ENCODE measurements around the genes INTS14, SNAPC5 and SMAD6.

GRCh38 chr15:65299870-65300284, 13.2 kb upstream of the PARP16 start:
- PRO-cap, 2 experiments: no peak in any of the 2 experiments

DNA sequence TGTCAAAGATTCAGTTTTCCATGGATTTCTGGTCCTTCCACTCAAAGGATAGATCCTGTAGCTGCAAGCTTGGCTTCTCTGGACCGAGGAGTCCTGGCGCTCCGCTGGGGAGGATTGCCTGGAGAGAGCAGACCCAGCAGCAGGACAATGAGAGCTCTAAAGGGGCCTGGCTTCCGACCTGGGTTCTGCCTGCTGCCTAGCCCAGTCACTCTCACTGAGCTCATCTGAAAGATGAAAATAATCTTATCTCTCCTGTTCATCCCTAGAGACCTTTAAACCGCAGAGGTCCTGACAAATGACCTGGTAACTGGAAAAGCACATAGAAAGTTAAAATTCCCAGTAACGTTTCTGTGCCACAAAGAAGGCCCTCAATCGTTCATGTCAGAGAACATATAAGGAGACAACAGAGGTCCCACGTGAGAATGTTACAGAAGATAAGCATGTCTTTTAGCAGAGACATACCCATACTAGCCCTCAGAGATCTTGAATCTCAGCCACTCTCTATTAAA, 693 bp upstream of the IGDCC3 start:
- PRO-cap, 2 experiments: no peak in any of the 2 experiments

- PRO-cap, 2 experiments: no peak in any of the 2 experiments
These were observed 5.7 kb downstream of the IGDCC4 start for GRCh38 chr15:65416862-65417724.

DNA sequence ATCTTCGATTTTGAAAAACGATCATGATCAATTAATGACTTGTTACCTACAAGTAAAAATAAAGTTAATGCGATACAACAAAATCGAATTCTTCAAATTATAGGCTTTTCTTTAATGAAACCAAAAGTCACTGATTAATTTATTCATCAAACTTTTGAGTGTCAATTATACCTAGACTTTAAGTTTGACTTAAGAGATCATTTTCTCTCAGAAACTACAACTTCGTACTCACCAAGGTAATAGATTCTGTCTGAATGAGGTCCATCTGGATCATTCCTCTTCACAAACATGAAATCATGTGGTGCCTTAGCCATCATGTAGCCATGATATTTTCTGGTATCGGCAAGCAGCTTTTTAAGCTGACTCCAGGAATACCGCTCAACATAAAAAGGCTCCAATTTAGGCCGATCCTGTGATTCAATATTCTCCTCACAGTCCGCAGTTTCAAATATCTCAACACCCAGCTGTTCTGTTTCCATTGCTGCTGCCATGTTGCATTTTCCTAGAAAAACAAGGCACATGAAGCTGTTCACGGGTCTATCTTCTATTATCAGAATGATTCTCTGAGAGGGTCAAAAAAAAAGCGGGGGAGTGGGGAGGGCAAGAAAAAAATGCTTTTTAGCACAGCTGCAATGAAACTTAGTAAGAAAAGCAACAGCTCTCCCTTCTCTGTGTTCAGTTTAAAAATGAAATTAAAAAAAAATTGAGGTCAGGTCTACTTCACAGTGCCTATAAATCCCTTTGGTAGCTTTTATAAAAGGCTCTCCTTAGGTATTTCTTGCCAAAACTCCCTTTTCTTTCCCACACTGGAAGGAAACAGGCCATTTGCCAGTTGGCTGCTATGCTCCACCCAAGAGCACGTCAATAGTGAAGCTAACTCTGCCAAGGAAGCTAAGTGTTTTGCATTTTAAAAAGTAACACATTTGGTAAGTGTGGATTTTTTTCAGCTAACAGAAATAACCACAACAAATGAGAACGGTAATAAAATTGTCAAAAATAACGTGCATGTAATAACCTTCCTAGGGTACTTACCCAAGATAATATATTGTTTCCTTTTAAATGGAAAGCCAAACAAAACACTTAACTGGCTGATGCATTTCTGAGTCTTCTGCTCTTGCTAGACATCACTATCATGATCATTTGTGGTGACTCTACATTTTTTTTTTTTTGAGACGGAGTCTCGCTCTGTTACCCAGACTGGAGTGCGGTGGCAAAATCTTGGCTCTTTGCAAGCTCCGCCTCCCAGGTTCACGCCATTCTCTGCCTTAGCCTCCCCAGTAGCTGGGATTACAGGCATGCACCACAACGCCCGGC, 5.0 kb downstream of the DPP8 start:
- PRO-cap, 2 experiments: no peak in any of the 2 experiments

GRCh38 chr15:65550673-65551007, 20.4 kb downstream of the HACD3 start:
- PRO-cap, 2 experiments: no peak in any of the 2 experiments

DNA sequence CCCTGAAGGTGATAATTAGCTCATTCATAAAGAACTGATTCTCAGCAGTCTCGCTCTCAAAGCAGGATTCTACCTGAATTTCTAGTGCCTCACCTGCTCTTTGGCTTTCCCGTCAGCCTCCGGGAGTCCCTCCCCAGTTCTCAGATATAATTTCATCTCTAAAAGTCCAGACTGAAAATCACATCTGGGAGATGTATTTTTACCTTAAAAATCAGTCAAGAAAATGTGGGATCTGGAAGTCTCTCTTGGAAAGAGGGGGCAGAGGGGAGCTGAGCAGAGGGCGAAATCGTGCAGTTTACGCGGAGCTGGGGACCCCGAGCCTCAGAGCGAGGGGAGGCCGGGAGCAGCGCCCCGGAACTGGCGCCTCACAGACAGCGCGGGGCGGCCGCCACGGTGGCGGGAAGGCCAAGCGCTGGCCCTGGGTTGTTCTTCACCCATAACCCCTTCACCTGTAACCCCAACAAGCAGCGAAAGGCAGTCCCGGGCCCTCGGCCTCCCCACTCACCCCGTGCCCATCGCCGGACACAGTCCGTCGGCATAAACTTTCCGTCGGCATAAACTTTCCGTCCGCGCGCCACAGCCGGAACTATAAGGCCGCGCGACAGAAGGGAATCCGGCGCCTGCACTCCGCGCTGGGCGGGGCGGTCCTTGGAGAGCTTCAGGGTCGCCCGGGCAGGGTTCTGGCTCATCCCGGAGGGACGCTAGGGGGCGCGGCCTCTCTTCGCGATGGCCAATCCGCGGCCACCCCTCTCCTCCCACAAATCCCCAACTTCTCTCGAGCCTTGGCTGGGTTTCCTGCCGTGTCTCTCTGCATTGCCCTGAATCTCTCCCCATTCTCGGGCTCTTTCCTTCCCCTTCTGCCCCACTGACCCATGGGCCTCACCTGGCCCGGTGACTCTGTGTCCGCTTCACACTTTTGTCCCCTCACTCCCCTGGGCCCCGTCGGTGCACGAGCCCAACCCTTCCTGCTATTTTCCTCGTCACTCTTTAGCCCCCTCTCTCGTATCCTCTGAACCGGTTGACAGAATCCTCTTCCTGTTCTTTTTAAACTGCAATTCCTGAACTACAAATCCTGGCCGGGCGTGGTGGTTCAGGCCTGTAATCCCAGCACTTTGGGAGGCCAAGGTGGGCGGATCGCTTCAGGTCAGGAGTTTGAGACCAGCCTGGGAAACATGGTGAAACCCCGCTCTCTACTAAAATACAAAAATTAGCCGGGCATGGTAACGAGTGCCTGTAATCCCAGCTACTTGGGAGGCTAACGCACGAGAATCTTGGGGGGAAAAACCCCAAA, at the start of gene INTS14:
Gene INTS14, minus strand, starts transcription at position 539 of the 1,291 bp plus-strand sequence.
- PRO-cap, 2 experiments: peak in 2 of 2 experiments; most common plus-strand start position 798 of the sequence (in 2); most common minus-strand start position 530 of the sequence (in 1)

- PRO-cap, 2 experiments: peak in 2 of 2 experiments; most common plus-strand start chr15:65870770 (in 1); most common minus-strand start chr15:65870501 (in 1)
These were observed 1.0 kb downstream of the RAB11A start for GRCh38 chr15:65870120-65870874.

GRCh38 chr15:66497447-66498396, at the start of gene SNAPC5:
Gene SNAPC5 (minus strand): TSS chr15:66497762.
- PRO-cap, 2 experiments: peak in 2 of 2 experiments; most common minus-strand start chr15:66497765 (in 2)

DNA sequence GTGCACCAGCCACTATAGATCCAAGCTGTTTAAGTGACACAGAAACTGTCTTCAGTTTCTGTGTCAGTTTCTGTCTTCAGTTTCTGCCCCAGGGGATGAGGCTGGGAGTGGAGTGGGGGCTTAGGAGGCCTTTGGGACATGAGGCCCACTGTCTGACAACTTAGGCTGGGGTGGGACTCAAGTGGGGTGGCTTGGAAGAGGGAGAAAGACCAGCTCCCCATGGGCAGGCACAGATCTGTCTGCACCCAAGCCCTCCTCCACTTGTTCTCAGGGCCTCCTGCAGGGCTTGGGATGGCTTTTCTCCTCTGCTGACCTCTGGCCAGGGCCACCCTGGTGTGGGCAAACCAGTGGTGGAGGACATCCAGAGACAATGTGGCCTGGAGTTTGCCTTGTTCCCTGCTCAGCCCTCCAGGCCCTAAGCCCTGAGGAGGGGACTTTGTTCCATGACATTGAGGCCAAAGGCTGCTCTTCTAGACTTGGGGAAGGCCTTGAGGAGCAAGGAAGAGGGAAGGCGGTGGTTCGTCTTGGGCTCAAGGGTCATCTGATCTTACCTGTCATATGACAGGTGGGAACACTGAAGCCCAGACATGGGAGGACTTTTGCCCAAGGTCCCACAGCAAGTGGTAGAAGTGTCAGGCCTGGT, 60.3 kb upstream of the SMAD6 start:
- PRO-cap, 2 experiments: no peak in any of the 2 experiments

DNA sequence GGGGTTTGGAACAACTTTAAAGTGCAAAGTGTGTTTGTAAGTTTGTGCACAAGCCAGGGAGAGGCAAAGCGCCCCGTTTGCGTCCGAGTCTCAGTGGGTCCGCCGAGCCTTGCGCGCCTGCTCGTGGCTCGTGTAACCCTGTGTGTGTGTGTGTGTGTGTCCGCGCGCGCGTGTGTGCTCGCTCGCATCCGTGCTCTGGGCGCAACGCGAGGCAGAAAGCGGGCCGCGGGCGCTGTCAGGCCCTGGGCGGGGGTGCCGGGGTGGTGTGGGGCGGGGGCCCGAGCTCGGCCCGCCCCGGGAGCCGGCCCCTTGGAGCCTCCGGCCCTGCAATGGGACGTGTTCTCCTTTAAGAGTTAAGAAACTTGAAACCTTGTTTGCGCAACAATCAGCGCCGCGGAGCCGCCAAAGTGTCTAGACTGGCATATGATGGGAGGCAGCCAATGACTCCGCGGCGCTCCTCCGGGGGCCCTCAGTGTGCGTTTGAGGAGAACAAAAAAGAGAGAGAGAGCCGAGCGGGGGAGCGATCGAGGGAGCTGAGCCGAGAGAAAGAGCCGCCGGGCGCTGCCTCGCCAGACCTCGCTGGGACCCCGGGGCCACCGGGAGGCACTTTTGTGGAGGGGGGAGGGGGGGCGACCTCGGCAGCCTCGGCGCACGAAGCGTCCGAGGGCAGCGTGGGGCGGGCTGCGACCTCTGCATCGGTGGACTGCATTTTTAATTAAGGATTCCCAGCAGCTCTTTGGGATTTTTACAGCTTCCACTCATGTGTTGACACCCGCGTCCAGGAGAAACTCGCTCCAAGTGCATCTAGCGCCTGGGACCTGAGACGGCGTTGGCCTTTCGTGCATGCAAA, at the start of gene SMAD6:
Gene SMAD6, plus strand, starts transcription at position 422 of the 850 bp plus-strand sequence.
- PRO-cap, 2 experiments: peak in 2 of 2 experiments; most common plus-strand start position 520 of the sequence (in 2); most common minus-strand start position 208 of the sequence (in 2)

GRCh38 chr15:66720132-66720801, 18.2 kb downstream of the SMAD6 start:
- PRO-cap, 2 experiments: no peak in any of the 2 experiments

DNA sequence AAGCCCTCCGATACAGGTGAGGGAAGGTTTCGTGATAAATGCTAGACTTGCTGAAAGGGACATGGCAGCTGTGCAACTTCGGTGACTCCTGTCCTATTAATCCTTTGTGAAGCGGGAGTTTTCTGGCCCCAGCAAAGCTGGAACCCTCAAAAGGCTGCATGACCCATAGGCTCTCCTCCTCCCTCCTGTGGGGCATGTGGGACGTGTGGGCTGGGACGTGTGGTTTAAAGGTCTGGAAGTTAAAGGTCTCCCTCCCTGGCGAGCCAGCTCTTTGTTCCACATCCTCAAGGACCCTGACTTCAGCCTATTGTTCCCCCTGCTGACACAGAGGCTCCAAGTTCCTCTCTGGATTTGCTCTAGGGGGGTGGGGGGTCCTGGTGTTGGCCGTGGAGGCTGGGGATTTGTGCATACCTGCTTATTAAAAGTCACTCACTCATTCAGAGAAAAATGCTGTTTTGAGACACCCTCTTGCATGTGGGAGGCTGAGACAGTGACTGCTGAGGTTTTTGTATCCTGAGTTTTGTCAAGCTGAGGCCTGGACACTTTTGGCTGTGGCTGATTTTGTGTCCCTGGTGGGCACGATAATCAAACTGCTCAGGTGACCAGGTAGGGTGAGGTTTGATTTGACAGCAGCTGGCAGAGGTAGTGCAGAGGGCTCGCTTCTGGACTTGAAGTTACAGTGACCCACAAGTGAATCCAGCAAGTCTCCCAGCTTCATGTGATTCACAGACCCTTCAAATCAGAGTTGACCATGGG, 44.3 kb downstream of the SMAD6 start:
- PRO-cap, 2 experiments: no peak in any of the 2 experiments

- PRO-cap, 2 experiments: no peak in any of the 2 experiments
These were observed 72.2 kb downstream of the SMAD6 start for GRCh38 chr15:66774055-66774763.

GRCh38 chr15:67061998-67062912, 3.1 kb upstream of the SMAD3 start:
- PRO-cap, 2 experiments: no peak in any of the 2 experiments

GRCh38 chr15:67063618-67064705, 1.4 kb upstream of the SMAD3 start:
- PRO-cap, 2 experiments: peak in 2 of 2 experiments; most common plus-strand start chr15:67064491 (in 2)

GRCh38 chr15:67064813-67065546, 422 bp upstream of the SMAD3 start:
- PRO-cap, 2 experiments: peak in 2 of 2 experiments; most common plus-strand start chr15:67065064 (in 2); most common minus-strand start chr15:67065439 (in 2)

DNA sequence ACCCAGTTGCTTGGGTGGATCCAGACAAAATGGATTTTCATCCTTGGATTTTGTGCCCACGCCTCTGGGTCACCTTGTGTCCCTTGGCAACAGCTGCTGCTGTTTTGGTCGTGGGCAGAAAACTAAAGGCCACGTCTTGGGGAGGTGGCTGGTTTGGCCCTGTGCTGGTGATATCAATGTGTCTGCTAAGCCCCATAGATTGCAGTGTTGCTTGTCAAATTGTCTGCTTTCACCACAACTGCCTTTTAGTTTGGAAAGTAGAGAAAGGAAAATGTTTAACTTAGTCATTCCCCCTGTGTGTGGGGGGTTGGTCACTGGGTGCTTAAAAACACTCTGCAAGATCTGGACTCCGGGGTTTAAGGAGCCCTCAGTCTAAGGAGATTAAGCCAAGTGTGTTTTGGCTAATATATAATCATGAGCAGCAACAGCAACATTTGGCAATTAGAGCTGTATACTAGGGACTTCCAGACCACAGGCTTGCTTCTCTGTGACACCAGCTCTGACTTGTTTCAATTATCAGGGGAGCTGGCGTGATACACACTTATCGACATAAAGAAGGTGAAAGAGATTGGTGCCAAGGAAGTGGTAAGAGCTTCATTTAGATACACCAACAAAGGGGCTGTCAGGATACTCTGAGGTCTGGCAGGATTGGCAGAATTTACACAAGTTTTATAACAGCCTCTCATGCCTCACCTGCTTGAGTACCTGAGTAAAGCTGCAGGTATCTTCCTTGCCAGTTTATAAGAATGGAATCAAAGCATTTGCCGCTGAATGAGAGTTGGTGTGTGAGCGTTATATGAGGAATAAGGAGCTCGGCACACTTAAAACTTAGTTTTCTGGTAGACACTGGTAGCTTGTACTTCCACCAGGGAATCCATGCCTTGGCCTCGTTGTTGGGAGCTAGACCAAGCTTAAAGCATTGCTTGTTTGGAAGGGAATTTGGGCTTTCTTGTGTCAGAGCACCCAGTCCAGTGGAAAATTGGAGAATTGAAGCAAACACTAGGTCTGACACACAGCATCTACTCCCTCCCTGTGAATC, 3.6 kb downstream of the SMAD3 start:
- PRO-cap, 2 experiments: no peak in any of the 2 experiments

GRCh38 chr15:67093320-67094334, 28.2 kb downstream of the SMAD3 start:
- PRO-cap, 2 experiments: no peak in any of the 2 experiments

DNA sequence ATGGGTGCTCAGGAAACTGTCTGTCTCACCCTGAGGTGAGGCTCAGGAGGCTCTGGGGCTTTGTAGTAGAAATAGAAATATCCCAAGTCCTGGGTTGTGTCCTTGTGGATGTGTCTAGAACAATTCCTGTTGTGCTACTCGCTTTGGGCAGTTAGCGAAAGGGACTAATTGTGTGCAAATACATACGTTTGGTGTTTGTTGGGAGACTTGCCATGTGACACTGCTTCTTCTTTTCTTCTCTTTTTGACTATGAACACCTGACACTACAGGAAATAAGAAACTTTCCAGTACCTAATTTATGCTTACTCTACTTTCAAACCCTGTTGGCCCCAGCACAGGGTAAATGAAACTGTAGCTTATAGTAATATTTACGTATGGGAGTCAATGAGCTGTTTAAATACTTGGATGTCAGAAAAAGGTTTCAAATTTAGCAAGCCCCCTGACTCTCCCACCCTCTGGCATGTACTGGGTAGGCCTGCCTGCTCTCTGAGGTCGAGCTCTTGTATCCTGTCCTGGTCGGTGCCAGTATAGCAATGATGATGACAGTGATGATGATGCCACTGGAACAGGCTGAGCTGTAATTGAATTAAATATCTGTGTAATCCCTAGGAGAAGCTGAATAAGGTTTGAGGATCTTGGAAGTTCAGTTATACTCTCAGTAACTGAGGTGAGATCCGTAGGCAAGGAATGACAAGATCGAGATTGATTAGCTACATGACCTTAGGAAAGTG, 35.8 kb downstream of the SMAD3 start:
- PRO-cap, 2 experiments: no peak in any of the 2 experiments

DNA sequence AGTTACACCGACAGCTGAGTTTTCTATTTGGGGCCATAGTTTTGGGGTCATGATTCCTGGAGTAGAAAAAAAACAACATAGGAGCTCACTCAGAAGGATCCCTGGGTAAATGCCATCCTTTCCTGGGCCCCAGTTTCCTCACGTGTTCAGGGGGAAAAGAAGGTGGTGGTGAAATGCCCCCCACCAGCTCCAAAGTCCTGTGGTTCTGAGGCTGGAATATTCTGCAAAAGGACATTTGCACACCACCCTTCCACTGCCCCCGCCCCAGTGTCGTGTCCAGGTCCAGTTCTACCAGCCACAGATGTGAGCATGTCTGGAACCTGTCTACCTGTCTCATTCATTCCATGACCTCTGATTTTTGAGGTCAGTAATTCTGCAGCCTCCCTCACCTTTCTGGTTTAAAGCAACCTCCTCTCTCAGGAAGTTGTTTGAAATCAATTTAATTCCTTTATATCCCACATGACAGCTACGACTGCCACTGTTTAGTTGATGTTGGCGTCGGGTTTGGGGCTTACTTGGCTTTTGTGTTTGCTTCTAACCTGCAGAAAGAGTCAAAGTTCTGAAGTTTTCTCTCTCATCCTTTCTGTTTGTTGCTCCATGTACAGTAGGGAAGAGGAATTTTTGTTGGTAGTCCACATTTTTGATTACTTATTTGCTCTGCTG, 82.1 kb downstream of the SMAD3 start:
- PRO-cap, 2 experiments: no peak in any of the 2 experiments